ENCODE measurements around a stretch of chr6.

- PRO-cap: no peak
Measured at GRCh38 chr6:63577052-63577558, 4.8 kb downstream of the PTP4A1 start.

GRCh38 chr6:63635254-63635549, 400 bp upstream of the PHF3 start:
- PRO-cap: no peak

DNA sequence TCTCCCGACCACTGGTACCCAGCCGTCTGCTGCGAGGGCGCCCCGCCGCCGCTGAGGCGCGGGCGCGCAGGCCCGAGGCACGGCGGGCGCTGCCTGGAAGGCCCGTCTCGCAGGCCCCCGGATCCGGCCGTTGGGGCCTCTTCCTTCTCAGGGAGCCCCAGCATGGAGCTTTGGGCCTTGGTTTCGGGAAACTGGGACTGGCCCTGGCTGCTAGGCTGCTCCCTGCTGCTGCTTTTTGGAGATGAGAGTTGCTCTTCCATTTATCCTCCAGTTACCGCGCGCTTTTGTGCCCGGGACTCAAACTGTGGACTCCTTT, 787 bp downstream of the PHF3 start:
- PRO-cap: no peak

DNA sequence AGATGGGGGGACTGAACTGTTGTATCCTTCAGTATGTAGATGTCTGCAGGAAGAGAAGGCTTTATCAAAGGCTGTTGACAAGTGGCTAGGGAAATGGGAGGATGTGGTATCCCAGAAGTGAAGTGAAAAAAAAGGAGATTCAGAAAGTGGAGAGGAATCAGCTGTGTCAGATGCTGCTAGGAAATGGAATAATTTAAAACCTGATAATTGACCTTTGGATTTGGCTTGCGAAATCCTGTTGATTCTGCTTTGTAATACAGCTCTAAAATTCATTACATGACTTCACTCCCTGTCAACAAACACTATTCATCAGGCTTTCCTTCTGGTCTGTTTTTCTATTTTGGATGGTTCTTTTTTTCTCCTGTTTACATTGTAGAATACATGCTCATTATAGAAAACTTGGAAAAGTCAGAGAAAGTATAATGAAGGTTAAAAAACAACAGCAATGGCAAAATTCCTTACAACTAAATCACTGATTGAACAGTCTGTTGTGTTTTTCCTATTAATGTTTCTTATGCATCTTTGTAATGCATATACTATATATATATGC, 41.8 kb downstream of the PHF3 start:
- PRO-cap: no peak

- PRO-cap: no peak
Measured at GRCh38 chr6:63698030-63698658, 62.5 kb downstream of the PHF3 start.

- PRO-cap: no peak
Measured at GRCh38 chr6:63711887-63712791, 76.5 kb downstream of the PHF3 start.

DNA sequence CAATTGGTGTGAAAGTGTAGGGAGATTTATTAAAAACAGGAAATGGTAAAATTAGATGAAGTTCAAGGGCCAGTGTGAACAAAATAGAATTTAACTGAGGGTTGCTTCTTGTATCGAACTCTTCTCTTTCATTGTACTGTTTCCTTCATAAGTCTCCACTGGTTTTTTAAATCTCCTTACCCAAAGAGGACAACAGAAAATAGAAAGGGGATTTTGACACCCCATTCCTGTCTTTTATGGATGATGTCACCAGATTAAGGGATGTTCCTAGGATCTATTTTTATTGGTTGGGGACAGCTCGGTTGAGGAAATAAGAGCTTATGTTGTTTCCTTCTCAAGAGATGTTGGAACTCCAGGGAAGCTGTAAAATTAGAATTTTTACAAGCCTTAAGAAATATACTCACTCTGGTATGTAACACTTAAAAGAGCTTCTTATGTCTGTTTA, 171.4 kb downstream of the PHF3 start:
- PRO-cap: no peak

- PRO-cap: no peak
Measured at GRCh38 chr6:63961376-63961908, 325.8 kb downstream of the PHF3 start.

GRCh38 chr6:67755430-67755864, 879.6 kb upstream of the ADGRB3 start:
- PRO-cap: no peak

DNA sequence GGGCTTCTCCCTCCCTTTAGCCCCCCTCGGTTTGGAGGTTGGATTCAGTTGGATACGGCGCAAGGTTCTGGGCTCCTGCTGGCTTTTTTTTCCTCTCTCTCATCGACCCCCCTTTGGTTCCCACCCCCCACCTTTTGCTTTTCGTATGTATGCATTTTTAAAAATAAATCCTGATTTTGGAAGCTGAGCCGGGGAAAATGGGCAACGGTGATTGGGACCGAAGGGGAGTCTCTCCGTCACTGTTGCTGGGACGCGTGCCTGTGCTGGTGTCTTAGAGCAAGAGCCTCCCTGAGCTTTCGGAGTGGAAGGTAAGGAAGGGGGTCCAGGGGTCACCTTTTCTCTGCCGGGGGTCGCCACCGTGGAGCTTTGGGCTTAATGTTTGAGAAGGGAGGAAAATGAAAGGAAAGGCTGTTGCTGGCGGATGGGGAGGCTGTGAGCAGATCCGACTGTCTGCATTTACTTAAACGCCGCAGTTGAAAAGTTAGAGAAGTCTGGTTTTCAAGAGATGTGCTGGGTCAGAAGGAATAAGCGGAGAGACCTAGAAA, 683 bp downstream of the ADGRB3 start:
- PRO-cap: no peak

DNA sequence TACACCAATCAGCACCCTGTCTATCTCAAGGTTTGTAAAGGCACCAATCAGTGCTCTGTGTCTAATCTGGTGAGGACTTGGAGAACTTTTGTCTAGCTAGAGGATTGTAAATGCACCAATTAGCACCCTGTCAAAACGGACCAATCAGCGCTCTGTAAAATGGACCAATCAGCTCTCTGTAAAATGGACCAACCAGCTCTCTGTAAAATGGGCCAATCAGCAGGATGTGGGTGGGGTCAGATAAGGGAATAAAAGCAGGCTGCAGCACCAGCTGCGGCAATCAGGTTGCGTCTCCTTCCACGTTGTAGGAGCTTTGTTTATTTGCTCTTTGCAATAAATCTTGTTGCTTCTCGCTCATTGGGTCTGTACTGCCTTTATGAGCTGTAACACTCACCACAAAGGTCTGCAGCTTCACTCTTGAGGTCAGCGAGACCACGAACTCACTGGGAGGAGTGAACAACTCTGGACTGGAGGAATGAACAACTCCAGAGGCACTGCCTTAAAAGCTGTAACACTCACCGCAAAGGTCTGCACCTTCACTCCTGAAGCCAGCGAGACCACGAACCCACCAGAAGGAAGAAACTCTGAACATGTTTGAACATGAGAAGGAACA, 248.2 kb downstream of the ADGRB3 start:
- PRO-cap: no peak

GRCh38 chr6:70414244-70414555, 892 bp downstream of the FAM135A start:
- PRO-cap: no peak

DNA sequence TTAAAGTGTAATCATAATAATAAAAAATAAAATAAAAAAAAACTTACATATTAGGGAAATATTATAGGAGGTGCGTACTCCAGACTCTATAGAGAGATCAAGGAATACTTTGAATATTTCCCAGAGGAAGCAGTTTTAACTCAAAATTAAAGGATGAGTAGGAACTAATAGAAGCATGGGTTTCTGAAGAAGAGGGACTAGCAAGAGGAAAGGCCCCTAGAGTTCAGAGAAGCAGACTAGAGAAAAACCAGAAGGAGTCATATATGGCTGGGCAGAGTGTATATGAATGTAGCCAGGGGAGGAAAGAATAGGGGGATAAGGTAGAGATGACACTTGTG, 120.7 kb downstream of the SMAP1 start:
- PRO-cap: no peak

DNA sequence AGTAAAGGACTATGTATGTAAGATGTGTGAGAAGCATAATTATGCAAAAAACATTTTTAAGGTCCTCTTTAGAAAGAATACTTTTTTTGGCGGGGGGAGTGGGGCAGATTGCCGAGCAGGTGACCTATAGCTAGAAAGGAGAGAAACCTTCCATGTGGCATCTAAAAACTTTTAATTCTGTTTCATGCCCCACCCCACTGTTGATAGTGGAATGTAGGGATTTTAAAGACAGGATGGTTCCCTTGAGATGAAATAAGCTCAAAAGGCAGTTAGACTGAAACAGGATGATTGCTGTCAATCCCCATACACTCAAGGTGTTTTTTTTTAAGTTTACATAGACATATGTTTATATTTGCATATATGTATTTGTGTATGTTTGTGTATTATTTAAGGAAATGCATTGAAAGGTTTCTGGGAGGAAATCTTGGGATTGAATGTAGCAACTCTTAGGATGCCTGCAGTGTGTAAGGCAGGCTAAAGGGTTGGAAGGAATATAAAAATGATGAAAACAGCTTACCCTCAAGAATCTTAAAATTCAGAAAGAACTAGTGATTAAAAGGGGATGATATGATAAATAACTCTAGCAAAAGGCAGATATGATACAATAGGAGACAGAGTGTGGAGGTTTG, 141.3 kb downstream of the B3GAT2 start:
- PRO-cap: no peak

DNA sequence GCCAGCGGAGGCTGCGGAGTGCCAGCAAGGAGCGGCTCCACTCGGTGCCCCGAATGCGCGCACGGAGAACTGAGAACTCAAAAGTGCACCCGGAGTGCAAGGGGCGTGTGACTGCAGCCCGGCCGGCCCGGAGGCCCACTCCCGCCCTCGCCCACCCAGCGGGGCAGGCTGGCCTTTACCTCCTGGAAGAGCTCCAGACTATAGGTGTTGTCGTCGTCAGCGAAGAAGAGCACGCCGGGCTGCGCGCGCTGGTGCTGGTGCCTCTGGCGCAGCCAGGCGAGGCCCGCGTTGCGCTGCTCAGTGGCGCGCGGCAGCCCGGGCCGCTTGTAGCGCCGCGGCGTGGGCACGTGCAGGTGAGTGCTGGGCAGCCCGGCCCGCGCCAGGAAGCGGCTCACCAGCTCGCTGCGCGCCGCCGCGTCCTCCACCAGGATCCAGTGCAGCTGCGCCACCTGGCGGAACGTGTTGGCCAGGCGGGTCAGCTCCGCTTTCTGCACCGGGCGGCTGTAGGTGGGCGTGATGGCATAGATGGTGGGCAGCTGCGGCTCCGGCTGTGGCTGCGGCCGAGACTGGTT, 1.1 kb downstream of the B3GAT2 start:
- PRO-cap: no peak

DNA sequence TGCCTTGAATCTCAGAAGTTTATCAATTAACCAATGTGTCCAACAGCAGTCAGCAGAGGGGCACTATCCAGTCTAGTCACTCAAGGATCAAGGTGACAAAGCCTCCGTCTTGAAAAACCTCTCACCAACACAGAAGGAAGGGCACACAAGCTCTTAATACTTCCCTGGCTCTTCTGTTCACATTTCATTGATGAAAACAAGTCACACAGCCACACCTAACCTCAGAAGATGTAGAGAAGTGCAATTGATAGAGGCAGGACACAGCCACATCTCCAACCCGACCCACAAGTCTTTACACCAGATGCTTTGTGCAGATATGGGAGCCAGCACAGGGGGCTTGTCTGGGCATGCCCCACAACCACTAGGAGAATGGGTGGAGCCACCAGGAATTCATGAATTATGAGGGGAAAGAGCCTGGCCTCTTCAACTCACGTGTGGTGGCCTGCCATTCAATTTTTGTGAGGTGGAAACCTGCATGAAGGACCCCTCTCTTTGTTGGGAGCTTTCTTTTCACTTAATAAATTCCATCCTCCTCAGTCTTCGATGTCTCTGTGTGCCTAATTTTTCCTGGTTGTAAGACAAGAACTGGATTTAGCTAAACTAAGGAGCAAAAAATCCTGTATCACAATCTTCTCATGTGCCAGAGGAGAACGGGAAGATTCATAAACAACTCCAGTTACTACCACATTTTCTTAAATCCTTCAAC, 79.1 kb downstream of the OGFRL1 start:
- PRO-cap: no peak

GRCh38 chr6:73492104-73492468, 28.7 kb downstream of the EEF1A1 start:
- PRO-cap: no peak

GRCh38 chr6:73508603-73509374, 12.0 kb downstream of the EEF1A1 start:
- PRO-cap: no peak

GRCh38 chr6:73704745-73705203, 8.8 kb downstream of the CD109 start:
- PRO-cap: unidirectional peak, plus-strand start at chr6:73705030

- PRO-cap: no peak
Measured at GRCh38 chr6:73983292-73983707, 287.3 kb downstream of the CD109 start.

Data from anterior vena cava (tissue), 1 donor.